ENCODE results near the gene OPRD1.

- PRO-cap: no peak
Measured at GRCh38 chr1:27648777-27649026, 13.7 kb upstream of the FGR start.

DNA sequence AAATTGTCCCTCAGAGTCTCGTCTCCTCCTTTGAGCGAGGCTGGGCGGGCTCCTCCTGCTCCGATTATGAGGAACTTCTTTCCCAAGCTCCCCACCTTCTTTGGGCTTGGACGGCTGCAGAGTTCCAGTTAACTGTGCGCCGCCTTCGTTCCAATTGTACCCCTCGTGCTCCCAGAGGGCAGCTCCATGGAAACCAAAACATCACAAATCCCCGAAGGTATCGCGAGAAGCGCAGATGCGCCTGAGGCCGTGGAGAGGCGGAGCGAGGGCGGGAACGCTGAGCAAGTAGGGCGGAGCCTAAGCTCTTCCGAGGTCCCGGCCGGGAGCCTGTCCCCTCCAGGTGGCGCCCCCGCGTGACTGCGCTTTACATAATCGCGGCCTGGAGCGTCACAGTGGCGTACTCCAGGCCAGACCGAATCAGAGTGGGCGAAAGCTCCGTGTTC lies 317 bp upstream of the FAM76A start:
- PRO-cap: unidirectional peak, minus-strand start at position 158 of the sequence

DNA sequence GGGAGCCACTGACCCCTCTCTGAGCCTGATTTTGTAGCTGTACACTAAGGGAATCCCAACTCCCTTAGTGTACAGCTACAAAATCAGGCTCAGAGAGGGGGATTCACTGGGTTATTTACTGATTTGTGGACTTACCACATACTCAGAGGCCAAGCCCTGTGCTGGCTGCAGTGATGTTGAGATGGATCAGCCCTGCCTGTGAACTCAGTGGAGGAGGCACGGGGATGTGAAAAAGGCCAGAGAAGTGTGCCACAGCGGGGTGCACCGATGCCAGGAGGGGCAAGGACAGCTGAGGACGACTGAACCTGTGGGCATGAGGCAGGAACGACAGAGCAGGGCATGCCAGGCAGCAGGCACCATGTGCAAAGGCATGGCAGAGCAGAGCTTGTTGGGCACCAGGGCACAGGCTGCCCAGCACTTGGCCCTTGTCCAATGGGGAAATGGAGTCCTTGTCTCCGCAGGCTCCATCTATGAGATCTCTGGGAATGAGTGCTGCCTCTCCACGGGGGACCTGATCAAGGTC lies 3.8 kb downstream of the THEMIS2 start:
- PRO-cap: no peak

DNA sequence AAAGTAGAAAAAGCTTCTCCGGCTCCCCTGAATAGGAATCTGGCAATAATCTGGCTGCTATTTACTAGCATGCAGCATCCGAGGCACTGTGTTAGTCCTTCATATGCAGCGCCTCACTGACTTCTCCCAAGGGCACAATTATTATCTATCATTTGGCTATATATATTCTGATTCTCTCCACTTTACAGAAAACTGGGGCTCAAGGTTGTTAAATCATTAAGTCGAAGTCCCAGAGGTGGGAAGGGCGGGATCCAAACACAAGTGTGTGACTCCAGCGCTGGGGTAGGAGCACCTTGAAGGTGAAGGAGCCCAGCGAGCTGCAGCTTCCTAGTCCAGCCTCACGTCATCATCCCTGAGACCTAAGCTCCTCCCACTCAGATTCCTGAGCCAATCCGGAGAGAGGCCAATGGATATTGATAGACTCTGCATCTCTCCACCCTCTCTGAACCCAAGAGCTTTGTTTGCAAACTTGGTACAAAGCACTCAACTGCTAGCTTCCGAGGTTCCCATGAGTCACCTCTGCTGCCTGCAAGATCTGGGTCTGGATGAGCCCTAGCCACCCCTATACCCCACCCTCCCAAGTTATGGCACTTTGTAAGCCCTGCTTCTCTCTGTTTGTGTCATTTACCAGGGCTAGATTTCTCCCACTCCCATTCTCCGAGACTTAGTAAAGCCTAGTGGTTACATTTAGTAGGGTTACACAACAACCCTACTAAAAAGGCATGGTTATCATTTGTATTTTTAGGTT lies 16.7 kb upstream of the EYA3 start:
- PRO-cap: no peak

GRCh38 chr1:28236848-28237523 lies 1.1 kb downstream of the ATP5IF1 start:
- PRO-cap: no peak

GRCh38 chr1:28247698-28248163 lies 11.6 kb upstream of the SESN2 start:
- PRO-cap: no peak

DNA sequence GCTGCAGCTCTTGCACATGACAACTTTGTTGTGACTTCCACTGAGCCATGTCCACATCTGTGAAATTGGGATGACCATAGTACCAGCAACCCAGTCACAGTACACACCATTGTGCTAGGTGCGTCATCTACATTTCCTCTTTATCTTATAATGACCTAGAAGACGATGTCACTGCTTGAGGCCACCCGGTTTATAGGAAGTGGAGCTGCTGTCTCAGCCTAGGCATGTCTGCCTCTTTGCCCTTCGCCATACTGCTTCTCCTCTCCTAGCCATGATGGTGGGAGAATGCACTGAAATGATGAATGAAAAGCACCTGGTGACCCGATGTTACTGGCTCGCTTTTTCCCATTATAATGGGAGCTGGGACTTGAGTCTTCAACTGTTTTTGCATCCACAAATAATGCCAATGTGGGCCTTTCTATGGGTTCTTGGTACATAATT lies 13.6 kb upstream of the MED18 start:
- PRO-cap: no peak

DNA sequence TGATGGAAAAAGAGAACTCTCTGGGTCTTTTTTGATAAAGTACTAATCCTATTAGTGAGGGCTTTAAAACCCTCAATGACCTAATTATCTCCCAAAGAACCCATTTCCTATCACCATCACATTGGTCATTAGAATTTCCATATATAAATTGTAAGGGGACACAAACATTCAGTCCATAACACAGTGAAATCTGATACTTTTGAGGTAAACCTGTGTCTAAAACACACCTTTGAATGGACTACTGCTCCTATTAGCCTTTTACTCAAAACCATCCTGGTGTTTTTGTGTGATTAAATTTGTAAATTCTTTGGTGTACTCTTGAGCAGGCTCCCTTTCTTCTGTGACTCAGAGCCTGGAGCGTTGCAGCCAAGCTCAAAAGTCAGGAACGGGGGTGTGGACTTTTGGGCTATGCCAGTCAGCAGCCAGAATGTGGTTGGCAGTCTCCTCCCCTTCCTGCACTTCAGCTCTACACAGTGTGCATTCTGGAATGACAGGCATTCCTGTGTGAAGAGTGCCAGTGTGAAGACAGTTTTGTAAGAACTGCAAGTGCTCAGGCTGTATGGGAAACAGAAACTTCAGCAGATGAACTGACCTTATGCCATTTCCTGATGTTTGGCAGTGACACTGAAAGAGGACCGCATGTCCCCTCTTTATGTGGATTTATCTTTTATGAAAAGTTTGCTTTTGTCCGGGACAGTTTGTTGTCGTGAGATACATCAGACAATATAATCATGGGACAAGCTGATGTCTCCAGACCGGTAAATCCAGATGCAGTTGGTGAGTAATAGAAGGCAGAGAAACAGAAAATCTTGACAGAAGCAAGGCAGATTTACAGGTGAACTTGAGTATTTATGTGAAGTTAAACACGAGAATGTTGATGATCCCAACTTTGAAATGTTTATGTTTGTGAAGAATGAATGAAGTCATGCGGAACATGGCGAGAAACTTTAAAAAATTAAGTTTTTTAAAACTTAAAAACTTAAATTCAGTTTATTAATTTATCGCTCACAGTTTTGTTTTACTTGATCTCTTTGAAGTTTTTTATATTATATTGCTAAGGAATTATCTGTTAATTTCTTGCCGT lies 67.8 kb upstream of the RCC1 start:
- PRO-cap: bidirectional peak, plus-strand start at position 497 of the sequence, minus-strand start at position 347 of the sequence; unidirectional peak, plus-strand start at position 497 of the sequence

GRCh38 chr1:28473463-28474262 lies 32.2 kb upstream of the RCC1 start:
- PRO-cap: no peak

GRCh38 chr1:28506880-28507611 lies 1.2 kb downstream of the RCC1 start:
- PRO-cap: unidirectional peak, plus-strand start at chr1:28507365

GRCh38 chr1:28592568-28592992 lies 515 bp downstream of the RAB42 start:
- PRO-cap: no peak

- PRO-cap: no peak
Measured at GRCh38 chr1:28811975-28812977, at the start of gene OPRD1. Gene OPRD1, plus strand, starts transcription at chr1:28812170.

DNA sequence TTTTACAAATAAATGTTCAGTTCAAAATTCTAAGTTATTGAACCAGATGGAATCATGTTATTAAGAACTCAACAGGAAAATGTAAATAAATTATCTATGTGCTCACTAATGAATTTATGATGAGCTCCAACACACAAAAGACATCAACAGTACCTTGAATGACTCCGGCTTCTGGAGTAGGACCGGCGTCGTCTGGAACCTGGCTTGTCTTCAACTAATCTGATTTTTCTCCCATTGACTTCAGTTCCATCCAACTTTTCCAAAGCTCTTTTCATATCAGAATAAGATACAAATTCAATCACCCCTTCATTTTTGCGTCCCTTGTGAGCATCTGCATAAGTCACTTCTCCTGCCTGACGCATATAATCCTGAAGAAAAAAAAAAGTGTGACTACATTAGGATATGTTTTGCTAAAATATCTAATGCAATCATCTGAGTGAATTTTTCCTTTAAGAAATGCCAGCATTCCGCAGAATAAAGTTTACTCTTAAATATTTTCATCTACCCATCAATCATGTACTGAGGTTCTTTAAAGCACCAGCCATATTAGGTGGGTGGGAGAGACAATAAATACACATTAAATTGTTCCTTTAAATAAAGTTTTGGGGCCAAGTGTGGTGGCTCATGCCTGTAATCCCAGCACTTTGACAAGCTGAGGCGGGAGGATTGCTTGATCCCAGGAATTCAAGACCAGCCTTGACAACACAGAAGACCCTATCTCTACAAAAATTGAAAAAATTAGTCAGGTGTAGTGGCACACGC lies 27.0 kb downstream of the SRSF4 start:
- PRO-cap: no peak

- PRO-cap: no peak
Measured at GRCh38 chr1:29165430-29166227, 16.1 kb downstream of the SRSF4 start.

- PRO-cap: no peak
Measured at GRCh38 chr1:29176344-29177096, 5.2 kb downstream of the SRSF4 start.

DNA sequence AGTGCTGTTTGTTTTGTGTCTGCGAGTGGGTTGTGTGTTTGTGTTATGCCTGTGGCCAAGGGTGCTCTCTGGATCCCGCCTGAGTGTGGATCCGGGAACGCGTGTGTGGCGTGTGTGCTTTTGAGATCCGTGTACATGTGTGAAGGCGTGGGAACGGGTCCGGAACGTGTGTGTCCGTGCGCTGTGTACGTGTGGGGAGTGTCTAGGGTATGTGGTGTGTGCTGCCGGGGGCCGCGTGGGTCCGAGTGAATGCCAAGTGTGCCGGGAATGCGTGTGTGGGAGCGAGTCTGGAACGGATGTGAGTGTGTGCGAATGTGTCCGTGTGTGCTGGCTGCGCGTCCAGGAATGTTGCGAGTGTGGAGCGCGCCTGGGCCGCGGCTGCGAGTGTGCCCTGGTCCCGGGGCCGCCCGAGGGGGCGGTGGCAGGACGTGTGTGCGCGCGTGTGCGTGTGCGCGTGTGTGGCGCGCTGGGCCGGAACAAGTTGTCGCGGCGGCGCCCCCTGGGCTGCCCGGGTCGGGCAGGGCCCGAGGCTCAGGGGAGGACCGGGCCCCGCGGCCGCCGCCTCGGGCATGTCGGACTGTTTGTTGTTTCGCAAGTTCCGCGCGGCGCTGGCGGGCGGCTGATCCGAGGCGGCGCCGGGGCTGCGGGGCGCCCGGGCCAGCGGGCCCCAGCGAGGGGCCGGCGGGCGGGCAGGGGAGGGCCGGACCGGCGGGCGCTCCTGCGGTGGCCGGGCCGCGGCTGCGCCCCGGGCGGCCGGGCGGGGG lies 983 bp downstream of the PTPRU start:
- PRO-cap: no peak

DNA sequence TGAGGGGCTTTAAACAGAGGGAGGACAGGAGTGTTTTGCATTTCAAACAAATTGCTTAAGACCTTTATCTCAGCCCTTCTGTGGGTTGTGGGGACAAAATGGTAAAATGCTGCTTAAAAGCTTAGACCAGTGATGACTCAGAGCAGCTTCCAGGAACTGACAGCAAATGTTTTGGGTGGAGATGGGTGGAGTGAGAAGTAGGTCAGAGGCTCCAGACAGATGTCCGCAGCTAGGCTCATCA lies 532.3 kb downstream of the MATN1 start:
- PRO-cap: no peak

DNA sequence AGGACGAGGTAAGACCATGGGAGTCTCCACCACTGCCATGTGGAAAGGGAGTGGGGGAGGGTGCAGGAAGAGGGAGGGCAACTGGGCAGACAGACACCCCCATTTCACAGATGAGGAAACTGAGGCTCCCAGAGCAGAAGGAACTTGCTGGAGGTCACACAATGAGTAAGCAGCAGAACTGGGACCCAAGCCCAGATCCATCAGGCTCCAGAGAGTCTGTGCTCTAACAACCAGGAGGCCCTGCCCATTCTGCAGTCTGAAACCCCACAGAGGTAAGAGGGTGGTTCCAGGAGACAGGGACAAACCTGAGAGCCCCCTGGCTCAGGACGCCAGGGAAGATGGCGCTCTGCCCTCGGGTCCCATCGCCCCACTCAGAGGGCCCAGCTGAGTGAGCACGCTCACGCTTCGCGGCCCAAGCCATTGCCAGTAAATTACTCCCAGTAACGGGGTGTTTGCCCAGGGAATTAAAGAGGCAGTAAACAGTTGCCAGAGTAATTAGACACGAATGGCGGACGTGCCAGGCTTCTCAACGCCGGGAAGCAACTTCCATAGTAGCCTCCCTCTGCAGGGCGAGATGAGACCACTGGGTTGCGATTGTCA lies 59.1 kb downstream of the MATN1 start:
- PRO-cap: no peak

DNA sequence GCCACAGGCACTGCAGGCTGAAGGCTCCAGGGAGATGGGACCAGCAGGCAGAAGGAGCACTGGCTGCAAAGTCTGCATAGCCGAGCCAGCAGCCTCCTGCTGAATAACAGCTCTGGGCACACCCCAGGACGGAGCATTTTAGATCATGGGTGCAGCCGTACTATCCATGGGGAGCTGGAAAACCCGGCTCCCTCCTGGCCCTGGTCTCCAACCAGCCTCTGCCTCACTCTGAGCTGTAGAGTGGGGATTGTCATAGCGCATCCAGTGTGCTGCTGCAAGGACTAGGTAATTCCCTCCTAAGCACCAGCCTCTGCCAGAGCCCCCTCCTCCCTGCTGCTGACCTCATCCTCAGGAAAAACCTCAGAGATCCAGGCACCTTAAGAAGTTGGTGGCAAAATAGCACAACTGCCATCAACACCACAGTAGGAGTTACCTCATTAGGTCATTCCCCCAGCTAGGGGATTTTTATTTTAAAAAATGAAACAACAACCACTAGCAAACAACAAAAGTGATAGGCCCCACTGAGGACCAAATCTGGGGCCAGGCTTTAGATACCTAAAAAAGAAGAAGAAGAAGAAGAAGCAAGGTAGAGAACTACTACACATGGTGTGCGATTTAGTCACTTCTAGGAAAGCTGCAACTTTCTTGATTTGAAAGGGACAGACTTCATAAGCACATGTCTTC lies 5.0 kb upstream of the LAPTM5 start:
- PRO-cap: no peak

DNA sequence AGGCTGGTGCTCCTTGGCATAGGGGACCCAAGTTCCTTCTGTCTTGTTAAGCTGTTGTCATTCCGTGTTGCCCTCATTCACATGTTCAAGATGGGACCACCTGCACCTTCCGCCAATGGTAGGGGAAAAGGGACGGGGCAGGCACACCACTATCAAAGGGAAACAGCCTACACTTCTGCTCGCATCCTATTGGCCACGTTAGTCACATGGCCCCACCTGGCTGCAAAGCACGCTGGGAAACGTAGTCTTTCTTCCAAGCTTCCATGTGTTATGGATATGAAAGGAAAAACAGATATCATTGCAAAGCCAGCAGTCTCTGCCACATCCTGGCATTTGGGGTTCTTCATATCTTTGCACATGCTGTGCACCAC lies 54.5 kb downstream of the SDC3 start:
- PRO-cap: no peak

All from mesothelial cell of epicardium (in vitro differentiated cells).